Placental pericyte (primary cell): ENCODE results near the genes GPR65, KCNK10, PTPN21 and NRDE2.

GRCh38 chr14:85878782-85879160 lies 348.8 kb downstream of the FLRT2 start:
- CAGE, long polyA plus RNA = no peak

DNA sequence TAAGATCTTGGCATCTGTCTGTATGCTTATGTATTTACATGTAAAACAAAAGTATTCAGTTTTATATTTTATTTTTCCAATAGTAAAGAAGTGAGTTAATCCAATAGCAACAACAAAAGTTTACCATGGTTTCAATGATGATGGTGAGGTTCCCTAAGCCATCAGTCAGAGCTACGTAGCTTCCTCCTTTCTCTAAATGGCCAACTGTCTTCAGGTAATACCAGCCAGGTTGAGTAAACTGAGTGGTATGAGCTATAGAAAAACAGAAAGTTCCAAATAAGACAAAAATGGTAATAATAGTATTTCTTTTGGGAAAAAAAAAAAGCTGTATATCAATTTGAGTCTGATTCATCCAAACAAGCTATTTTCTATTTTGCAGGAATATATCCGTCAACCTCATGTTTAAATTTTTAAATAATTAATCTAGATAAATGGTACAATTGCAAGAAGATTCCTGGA lies 29.7 kb downstream of the GALC start:
- CAGE, long polyA plus RNA = no peak

DNA sequence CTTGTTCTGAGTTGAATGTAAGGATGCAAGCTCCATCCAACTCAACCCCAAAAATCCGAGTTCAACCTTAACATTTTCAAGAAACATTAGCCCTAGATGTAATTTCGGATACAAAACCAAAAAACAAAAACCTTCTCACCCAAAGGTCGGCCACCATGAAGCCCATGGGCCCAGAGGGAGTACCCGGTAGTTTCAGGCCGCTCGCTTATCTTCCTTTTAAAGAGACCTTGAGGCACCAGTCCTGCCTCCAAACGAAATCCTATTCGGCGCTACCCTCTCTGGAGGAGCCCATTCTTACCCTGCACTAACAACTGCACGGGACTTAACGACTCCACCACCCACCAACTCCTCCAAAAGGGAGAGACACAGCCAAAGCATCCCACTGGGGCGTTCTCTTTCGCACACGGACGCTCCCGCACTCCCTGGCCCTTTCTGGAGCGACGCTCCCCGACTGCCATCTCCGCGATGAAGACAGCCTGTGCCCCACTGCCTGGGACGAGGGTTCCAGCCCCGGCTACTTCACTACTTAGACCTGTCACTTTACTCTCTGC lies 742 bp downstream of the GALC start:
- CAGE, long polyA plus RNA = no peak

DNA sequence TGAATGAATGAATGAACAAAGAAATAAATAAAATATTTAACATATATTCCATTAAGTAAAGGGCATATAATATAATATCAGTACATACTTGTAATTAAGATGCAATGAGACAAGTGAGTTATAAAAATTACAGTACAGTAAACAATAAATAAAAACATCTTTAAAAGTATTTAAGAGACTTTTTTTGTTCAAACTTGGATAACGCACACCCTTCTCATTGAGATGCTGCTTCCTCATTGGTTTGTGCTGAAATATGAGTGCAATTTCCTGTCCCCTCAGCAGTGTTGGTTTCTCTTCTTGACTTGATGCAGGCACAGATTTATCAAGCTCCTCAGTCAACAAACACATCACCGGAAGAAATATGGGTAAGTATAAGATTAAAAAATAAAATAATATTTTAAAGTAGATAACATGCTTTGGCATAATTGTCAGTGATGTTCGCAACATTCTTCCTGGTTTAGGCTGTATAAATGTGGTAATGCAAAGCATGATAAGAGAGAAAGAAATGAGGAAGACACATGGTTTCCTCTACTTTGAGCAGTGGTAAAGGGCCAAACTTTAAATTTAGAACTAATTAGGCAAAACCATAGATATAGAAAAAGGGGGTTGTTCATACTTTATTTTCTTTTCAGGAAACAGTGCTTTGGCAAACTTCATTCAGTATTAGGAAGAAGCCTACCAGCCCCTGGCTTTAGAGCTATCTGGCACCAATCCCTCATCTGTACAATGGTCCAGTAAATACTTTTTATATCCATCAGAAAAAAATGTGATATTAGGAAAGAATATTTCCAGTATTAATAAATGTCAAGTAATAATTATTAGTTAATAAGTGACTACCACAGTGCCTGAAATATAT lies at the start of gene GPR65:
Gene GPR65, plus strand, starts transcription at position 278 of the 856 bp plus-strand sequence.
- CAGE, long polyA plus RNA = no peak

DNA sequence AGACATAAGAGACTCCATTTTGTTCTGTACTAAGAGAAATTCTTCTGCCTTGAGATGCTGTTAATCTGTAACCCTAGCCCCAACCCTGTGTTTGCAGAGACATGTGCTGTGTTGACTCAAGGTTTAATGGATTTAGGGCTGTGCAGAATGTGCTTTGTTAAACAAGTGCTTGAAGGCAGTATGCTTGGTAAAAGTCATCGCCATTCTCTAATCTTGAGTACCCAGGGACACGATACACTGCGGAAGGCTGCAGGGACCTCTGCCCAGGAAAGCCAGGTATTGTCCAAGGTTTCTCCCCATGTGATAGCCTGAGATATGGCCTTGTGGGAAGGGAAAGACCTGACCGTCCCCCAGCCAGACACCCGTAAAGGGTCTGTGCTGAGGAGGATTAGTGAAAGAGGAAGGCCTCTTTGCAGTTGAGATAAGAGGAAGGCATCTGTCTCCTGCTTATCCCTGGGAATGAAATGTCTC lies 19.5 kb downstream of the GPR65 start:
- CAGE, long polyA plus RNA = no peak

GRCh38 chr14:88129825-88130640 lies 125.1 kb downstream of the GPR65 start:
- CAGE, long polyA plus RNA = no peak

DNA sequence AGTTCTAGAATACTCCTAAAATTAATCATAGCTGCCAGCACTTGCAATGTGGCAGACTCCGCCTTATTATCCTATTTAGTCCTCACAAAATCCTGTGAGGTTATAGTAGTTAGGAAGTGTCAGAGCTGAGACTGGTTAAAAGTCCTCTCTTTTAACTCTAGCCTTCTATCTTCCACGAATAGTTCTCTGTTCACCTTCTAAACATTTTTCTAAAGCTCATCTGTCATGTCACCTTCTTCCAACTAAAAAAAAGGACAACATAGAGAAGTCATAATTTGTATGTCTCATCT lies 74.3 kb downstream of the KCNK10 start:
- CAGE, long polyA plus RNA = no peak

- CAGE, long polyA plus RNA = no peak
Observed at GRCh38 chr14:88269679-88270337, 53.3 kb downstream of the KCNK10 start.

GRCh38 chr14:88323161-88323329 lies at the start of gene KCNK10:
Gene KCNK10, minus strand, starts transcription at chr14:88323269.
- CAGE, long polyA plus RNA = no peak

DNA sequence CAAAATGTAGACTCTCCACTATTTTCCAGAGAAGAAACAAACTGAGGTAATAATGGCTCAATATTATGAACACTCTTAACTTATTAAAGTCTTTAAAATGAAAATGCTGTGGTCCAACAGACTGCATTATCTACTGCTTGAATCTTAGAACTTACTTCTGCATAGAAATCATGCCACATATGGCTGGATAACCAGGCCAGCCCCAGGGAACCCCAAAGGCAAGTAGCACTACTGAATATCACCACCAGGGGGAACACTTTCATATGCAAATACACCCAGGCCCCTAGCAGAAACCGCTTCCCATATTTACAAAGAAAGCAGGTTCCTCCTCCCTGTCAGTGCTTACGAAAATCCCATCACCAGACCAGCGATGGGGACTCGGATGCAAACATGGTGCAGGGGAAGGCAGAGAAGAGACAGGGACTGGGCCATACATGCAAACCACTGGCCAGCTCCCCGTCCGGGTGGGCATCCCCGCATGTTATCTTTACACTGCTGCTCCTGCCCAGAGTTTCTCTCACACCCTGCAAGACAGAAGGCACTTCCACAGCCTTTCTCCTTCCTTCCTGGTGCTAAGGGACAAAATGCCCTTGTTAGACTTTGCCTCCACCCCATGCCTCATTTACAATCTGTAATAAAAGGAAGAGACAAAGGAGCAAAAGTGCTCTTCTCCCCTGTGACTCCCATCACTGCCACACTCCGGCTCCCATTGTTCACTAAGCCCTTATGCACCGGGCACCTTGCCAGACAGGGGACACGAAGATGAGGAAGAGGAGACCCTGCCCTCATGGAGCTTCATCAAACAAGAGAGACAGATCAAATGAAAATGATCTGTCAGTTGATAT lies 62.5 kb downstream of the PTPN21 start:
- CAGE, long polyA plus RNA = no peak

DNA sequence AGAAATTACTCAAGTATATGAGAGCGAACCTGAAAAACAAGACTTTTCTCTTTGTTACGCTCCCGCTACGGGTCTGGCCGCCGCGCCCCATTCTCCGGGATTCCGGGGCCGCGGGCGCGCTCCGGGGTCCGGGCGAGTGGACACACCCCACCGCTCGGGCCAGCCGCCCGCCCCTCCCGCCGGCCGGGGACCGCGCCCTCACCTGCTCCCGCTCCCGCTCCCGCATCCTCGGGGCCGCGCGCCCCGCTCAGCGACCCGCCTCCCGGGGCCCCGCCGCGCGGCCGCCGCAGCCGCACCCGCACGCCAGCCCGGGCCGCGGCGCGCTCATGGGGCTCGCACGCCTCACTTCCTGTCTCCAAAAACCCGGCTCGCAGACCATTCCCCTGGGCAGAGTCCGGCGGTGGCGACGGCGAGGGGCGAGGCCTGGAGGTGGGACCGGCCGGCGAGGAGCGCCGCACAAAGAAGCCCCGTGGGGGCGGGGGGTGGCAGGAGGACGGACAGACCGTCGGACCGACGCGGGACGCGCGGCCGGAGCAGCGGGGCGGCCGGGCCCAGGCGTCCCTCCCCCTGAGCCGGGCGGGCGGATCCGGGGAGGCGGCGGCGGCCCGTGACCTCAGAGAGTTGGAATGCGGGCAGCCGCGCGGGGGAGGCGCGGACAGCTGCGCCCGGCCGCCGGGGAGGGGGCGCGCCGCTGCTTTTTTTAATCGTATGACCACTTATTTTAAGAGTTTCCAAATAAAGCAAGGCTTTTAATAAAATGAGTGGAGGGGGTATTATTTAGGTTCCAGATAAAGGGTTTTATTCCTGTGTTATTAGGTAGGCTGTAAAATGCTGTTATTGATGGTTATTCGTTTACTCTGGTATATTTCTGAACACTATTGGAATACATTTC lies at the start of gene PTPN21:
Gene PTPN21, minus strand, starts transcription at position 559 of the 892 bp plus-strand sequence.
- CAGE, long polyA plus RNA = no peak

- CAGE, long polyA plus RNA = no peak
Observed at GRCh38 chr14:89249227-89249851, 167.7 kb downstream of the FOXN3 start.

GRCh38 chr14:89351361-89352029 lies 65.5 kb downstream of the FOXN3 start:
- CAGE, long polyA plus RNA = no peak

DNA sequence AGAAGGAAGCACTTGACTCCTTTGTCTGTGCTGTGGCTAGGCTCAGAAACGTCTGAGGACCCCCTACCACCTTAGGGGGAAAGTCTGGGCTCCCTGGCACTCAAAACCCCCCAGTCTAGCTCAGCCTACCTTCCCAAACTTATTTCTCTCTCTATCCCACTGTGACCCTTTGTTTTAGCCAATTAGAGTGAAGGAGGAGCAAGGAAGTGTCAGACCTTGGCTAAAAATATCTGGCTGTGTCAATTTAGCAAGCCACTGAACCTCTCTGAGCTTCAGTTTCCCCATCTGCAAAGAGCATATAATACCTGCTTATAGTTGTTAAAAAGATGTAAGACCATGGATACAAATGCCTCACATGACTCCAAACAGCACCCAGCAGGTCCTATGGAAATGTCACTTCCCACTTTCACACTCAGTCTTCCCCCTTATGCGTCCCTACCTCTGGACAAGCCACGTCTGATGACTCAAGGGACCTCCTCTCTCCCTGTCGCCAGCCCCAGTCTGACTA lies 19.5 kb downstream of the FOXN3 start:
- CAGE, long polyA plus RNA = no peak

- CAGE, long polyA plus RNA = no peak
Observed at GRCh38 chr14:89504568-89504976, 87.5 kb upstream of the FOXN3 start.

GRCh38 chr14:89616862-89617141 lies 199.8 kb upstream of the FOXN3 start:
- CAGE, long polyA plus RNA = no peak

DNA sequence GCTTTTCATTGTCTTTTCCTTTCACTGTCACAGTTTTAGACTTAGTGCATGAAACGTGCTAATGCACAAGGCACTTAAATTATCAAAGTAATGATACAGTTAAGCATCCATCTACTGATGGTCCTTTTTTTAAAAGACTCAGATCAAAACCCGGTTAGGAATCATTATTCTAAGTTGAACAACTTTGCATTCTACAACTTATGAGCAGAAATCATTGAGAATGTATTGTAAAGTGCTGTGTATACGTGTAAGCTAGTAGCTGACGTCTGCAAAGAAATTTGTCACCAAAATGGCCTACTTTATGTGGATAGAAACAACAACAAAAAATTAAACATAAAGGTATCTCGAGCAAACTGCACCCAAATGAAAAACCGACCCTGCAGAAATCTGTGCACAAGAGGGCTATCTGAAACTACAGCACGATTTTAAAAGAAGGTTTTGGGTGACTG lies 200.4 kb upstream of the FOXN3 start:
- CAGE, long polyA plus RNA = no peak

- CAGE, long polyA plus RNA = no peak
Observed at GRCh38 chr14:89648445-89649159, 231.6 kb upstream of the FOXN3 start.

- CAGE, long polyA plus RNA = no peak
Observed at GRCh38 chr14:90331423-90332554, at the start of gene NRDE2. Gene NRDE2, minus strand, starts transcription at chr14:90331941.

DNA sequence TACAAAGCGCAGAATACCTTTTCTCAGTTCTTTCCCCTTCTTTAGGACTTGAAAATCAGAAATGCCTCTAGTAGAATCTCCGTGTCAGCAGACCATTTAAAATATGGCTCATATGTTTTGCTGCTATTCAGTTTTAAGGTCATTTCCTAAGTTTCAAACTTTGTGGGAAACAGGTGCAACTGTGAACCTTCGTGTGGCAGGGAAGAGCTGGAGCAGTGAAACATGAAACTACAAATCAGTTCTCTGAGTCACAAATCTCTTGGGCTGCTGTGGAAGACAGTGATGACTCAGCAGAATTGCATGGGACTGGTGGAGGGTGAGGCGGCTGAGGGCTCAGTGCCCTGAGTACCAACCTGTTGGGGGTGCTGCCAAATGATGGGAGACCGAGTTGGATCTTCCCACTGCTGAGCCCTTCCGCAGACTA lies 8.5 kb upstream of the CALM1 start:
- CAGE, long polyA plus RNA = no peak